GM12892 (cell line): ENCODE measurements around the gene JAK1.

- RRBS = no CpG with 5 or more reads among the region's 6 CpGs
Observed at GRCh38 chr1:61241726-61242500, 159.6 kb downstream of the NFIA start.

GRCh38 chr1:61452938-61454171 lies 271.6 kb downstream of the TM2D1 start:
- RRBS = no CpG with 5 or more reads among the region's 11 CpGs

DNA sequence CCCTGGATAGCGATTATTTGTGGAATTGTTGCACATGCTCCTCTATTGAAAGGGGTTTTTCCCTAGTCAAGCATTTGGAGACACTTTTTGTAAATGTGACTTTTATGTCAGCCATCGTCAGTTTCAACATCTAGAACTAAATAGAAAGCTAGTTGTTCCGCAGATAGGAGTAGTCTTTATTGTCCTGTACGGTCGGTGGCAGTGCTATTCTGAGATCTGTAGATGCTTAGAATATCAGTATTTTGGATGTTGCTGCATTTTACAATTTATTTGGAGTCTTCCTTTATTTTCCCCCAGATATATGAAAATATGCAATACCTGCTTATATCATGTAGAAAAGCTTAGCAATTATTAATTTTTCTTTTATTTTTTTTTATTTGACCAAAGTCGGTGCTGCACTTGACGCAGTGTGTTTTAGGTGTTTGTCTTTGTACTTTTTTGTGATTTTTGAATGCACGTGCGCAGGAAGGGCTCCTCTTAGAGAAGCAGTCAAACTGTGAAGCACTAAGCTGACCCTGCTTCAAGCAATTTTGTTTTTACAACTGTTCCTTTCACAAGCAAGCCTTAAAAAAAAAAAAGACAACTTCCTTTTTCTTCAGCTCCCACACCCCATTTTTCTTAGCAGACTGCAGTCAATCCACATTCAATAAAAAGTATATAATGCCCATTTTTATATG lies 267.5 kb downstream of the TM2D1 start:
- RRBS = no CpG with 5 or more reads among the region's 9 CpGs

DNA sequence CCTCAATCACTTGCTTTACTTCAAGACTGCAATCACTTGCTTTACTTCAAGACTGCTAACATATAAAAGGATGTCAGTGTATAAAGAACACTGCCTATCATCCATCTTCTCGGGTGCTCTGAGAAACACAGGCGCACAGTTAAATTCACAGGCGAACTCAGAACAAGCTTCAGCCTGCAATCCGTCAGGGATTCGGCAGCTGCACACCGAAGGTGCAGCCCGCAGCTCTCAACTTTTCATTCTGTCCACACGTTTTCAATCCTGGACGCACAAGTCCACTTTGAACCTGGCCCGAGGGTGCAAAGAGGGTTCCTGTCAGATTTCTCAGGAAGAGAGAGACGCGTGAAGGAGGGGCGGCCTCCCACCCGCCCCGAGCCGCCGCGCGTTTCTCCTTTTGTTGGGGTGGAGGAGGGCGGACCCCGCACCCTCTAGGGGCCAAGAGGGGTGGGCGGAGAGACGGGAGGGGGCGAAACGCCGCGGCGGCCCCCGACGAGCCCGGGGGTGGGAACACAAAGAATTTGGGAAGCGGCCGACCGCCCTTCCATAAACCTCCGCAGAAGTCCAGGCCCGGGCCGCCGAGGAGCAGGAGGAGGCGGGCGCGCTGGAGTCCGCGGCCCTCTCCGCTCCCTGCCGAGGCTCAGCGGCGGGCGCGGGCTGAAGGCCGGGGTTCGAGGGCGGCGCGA lies 674 bp downstream of the DOCK7 start:
- RRBS = 1% methylated on average over 16 of the region's 54 CpGs

DNA sequence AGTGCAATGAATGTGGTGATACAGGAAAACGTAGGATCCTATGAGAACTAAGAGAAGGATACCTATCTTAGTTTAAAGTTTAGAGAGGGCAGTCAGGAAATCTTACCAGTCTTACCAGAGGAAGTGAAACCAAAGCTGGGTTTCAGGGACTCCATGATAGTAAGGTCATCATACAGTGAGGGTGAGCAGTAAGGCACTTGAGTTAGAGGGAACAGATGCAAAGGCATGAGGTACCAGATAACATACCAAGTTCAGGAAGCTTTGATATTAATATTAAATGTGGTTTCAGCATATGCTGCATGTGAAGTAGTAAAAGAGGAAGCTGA lies 16.8 kb downstream of the ATG4C start:
- RRBS = no CpG with 5 or more reads among the region's 1 CpG

- RRBS = 27% methylated on average over 5 of the region's 14 CpGs
Observed at GRCh38 chr1:63321542-63321769, 911 bp upstream of the FOXD3 start.

GRCh38 chr1:63731569-63732263 lies 42.1 kb upstream of the ROR1 start:
- RRBS = no CpG with 5 or more reads among the region's 10 CpGs

- RRBS = no CpG with 5 or more reads among the region's 1 CpG
Observed at GRCh38 chr1:63820098-63820867, 46.5 kb downstream of the ROR1 start.

DNA sequence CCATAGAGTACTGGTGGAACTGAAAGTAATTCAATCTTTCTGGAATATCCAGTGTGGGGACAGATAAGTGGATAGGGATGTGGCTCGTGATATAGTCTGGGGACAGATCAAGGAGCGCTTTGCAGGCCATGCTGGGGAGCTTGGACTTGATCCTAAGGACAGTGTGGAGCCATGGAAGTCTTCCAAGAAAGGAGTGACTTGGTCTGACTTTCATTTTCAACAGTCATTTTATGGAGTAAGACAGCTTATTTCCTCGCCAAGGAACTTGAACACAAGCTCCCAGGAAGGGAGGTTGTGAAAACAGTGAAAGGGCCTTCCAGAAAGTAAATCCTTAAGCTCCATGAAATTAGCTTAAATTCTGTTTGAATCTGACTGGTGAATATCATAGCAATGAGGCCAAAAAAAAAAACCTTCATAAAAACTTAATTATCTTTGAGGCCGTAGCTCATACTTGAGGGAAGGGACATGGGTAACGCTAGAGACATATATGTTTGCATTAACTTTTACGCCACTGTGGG lies 55.9 kb downstream of the ROR1 start:
- RRBS = no CpG with 5 or more reads among the region's 6 CpGs

DNA sequence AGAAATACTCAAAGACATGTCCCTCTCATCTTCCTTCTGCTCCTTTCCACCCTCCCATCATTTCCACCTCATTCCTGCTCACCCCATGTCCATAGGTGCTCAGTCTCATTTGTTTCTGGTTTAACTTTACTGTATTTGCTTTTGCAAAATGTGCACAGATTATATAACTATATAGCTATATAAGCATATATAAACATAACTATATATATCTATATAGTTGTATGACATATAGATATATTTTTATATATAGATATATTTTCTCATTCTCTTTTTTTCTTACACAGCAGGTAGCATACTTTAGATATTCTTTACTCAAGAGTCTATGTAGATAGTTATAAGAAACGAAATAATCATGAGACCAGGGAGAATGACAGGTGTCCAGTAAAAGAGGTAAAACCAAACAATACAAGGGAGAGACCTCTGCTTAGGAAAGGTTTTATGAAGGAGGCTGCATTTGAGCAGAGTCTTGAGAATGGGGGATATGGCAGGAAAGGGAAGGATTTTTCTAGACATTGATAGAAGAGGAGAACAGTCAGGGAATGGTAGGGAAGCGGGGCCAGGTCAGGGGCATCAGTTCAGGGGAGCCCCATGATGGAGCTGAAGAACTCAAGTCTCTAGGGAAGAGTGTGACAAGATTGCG lies 129.8 kb downstream of the ROR1 start:
- RRBS = no CpG with 5 or more reads among the region's 3 CpGs

DNA sequence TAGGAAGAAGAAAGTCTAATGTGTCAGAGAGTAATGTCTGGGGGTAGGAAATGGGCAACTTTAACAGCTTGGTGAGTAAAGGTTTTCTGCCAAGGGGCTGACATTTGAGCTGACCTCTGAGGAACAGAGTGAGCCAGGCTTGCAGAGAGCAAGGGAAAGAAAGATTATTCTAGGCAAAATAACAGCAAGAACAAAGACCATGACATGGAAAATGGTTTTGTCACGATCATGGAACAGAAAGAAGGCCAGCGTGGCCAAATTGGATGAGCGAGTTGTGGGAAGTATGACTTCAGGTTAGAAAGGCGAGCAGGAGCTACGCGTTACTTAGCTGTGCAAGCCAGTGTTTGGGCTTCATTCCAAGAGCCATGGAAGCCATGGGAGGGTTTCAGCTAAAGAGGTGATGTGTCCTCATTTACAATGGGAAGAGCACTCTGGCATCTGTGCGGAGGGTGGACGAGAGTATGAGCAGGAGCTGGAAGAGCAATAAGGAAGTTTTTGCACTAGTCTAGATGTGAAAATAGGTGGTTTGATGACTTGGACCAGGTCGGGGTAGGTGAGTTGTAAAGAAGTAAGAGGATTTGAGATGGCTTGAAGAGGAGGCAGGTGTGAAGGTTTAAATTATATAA lies 132.5 kb upstream of the UBE2U start:
- RRBS = no CpG with 5 or more reads among the region's 9 CpGs

- RRBS = no CpG with 5 or more reads among the region's 4 CpGs
Observed at GRCh38 chr1:64773207-64773613, 28.3 kb downstream of the RAVER2 start.

DNA sequence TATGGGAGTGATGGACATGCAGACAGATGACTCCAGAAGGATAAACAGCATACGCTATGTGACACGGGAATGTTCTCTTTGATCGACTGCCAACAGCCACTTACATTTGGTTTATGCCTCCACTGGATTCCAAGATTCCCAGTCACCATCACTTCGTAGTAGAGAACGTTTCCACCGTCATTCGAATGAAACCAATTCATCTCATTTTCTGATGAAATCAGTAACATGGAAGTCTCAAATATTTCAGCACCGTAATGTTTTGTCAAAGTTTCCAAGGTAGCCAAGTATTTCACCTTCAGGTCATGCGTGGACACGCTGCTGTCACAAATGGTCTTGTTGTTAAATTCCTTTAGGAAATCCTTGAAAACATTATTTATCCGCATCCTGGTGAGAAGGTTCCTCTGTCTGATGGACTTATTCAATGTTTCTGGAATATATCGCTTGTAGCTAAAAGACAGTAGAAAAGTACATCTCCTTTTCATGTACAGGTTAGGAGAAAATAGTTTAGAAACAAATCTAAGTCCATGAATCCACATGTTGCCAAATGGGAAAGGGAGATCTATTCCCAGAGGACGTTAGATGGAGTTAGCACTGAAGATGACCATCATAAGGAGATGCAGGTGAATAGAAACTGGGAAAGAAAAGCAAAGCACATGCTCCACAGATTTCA lies 99.5 kb downstream of the JAK1 start:
- RRBS = no CpG with 5 or more reads among the region's 13 CpGs

- RRBS = no CpG with 5 or more reads among the region's 6 CpGs
Observed at GRCh38 chr1:64915775-64916516, 50.4 kb downstream of the JAK1 start.

GRCh38 chr1:64930974-64931571 lies 35.3 kb downstream of the JAK1 start:
- RRBS = no CpG with 5 or more reads among the region's 8 CpGs

- RRBS = no CpG with 5 or more reads among the region's 5 CpGs
Observed at GRCh38 chr1:64956122-64957052, 10.0 kb downstream of the JAK1 start.

GRCh38 chr1:64965870-64966798 lies at the start of gene JAK1:
TSS of gene JAK1 (minus strand) at chr1:64966549.
- RRBS = 1% methylated on average over 55 of the region's 119 CpGs

GRCh38 chr1:65065571-65065964 lies 82.4 kb upstream of the AK4 start:
- RRBS = no CpG with 5 or more reads among the region's 5 CpGs

DNA sequence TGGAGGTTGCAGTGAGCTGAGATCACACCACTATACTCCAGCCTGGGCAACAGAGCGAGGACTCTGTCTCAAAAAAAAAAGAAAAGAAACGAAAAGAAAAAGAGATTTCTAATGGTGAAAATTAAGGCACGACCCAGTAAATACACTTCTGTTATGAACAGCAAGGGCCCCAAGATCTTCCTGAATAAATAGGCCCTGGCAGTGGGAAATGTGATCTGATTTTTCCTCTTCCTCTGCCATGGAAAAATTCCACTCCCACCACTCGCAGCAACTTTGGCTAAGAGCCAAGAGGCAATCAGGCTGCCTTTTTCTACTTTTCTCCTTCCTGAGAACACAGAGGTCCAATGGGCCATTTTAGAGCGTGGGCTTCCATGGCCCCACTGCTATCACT lies 33.8 kb upstream of the AK4 start:
- RRBS = no CpG with 5 or more reads among the region's 5 CpGs

- RRBS = no CpG with 5 or more reads among the region's 4 CpGs
Observed at GRCh38 chr1:65434208-65435110, 14.0 kb downstream of the LEPR start.